Anterior vena cava (tissue), 1 donor: Measurements from ENCODE around the gene ZNF518A.

GRCh38 chr10:95430381-95430813, 130.8 kb downstream of the SORBS1 start:
- PRO-cap: no peak

- PRO-cap: no peak
Observed at GRCh38 chr10:95446259-95446869, 114.8 kb downstream of the SORBS1 start.

DNA sequence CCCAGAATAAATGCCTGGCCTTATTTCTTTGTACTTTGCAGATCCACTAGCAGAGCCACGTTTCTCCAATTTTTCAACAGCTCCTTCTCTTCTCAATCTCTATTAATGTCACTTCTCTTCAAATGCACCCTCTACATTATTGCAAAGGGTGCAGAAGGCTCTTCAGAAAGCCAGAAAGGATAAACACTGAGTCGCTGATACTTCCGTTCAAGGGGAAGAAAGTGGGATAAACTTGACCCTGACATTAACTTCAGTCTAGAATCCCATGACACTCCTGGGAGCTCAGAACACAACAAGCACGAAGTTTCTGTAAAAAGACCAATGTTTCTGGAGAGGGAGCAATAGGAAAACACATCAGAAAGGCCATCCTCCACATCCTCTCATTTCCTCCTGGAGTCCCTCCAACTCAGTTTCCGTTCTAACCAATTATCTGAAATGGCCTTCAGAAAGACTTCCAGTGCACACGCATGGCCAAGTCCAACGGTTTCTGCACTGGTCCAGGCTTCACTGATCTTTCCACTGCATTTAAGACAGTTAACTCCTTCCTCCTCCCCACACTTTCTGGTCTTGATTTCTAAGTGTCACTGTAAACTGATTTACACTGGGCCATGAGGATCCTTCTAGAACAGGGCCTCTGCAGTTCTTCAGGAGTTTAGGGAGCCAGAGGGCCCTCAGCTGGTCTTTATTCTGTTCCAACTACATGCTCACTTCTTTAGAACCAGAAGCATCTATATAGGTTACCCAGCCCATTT, 113.4 kb downstream of the SORBS1 start:
- PRO-cap: no peak

DNA sequence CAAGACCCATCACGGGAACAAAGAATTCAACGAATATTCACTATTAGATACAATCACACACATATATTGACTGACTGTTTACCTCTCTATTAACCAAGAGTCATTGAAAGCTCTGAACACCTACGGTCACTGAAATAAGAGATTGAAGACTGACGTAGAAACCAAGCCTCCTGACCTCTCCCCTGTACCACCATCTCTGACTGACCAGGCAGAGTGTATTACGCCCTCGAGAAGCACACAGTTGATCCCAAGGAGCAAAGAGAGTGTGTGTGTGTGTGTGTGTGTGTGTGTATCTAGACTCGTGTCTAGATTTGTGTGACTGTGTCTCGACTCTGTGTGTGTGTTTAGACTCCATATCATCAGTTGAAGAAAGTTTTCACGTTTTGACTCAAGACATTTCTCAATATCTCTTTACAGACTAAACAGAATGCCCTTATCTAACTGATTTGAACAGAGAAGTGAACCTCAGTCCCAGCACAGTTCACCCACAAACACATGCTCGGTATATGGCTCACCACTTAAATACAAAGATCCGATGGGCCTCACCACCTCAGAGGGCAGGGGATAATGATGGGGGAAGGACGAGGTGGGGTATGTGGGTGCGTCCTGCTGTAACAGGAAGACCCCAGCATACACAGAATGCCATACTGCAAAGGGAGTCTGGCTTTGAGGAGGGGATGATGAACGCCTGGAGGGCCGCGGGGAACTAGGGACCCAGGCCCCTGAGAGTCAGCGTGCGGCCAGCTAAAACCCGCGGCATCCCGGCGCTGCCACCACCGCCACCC, 900 bp downstream of the ALDH18A1 start:
- PRO-cap: no peak

DNA sequence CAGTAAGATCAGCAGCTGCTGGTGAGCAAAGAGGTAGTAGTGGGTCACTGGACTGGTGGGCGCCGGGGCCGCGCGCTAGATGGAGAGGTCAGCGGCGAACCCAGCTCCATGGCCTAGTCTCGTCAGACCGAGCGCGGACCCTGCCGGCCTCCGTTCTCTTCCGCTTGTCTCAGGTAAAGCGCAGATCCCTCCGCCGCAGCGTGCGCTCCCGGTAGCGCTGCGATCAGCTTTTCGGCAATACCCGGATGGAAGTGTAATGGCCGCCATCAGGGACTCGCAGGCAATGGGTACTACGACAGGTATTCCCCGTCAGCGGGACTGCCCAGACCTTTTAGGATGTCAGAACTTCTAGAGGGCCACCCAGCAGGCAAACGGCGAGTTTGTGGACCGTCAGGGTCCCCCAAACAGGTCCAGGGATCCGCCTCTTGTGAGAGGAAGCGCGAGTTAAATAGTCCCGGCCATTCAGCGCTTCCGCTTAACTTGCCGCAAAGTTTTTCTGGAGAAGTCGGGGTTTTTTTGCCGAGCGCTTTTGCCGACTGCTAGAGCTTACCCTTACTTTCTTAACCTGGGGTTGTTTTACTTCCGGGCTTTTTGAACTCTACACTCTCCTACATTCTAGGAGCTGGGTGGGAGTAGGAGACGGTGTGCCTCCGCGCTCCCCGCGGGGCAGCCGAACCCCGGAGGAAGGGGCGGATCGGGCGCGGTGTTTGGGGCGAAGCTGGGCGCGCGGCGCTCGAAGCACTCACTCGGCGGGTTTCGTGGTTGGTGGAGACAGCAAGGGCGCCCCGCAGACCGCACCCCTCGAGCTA, at the start of gene ZNF518A:
Gene ZNF518A (plus strand): TSS at position 478 of the 809 bp plus-strand sequence.
- PRO-cap: bidirectional peak, plus-strand start at position 237 of the sequence, minus-strand start at position 152 of the sequence

DNA sequence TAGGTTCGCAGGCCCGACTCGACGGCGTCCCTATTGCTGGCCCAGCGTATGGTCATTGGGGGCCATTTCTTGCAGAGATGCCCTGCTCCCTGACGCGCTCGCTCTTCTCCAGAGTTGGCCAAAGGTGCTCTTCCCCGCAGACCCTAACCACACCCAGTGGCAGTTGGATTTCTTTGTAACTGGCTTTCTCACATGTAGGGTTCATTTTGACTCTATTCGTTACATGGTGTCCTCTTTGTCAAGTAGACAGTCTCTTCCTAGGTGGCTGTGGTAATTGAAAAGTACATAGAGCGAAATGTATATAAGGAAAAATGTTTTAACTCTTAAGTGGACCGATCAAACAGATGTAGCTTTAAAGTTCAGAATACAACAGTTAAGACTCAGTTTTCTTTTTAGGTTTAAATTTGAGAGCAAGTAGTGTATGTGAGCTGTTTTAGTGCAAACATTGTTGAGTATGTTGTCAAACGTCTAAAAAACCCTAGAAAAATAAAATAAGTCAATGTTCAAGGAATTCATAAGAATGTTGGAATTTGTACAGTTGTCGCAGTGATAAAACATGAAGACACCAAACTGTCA, 620 bp downstream of the ZNF518A start:
- PRO-cap: no peak

DNA sequence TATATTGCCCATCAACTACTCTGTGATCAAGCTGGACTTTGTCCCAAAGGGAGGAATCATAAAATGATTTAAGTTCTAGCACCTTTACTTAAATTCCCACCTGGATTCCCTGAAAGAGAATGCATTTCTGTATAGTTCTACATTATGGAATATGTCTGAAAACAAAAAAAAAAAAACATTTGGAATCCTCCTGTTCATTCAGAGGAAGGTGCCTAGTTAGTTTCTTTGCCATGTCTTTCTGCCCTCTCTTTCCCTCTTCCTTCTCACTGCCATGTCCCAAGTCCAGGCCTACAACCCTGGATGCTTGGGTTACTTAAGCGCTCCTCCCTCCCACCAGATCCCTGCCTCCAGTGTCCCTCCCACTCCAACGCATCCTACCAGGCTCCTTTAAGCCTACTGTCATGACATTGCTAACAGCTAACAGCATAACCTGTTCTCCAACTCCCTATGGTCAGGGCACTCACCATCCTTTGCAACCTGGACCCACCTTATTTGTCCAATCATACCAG, 2.1 kb downstream of the BLNK start:
- PRO-cap: no peak

DNA sequence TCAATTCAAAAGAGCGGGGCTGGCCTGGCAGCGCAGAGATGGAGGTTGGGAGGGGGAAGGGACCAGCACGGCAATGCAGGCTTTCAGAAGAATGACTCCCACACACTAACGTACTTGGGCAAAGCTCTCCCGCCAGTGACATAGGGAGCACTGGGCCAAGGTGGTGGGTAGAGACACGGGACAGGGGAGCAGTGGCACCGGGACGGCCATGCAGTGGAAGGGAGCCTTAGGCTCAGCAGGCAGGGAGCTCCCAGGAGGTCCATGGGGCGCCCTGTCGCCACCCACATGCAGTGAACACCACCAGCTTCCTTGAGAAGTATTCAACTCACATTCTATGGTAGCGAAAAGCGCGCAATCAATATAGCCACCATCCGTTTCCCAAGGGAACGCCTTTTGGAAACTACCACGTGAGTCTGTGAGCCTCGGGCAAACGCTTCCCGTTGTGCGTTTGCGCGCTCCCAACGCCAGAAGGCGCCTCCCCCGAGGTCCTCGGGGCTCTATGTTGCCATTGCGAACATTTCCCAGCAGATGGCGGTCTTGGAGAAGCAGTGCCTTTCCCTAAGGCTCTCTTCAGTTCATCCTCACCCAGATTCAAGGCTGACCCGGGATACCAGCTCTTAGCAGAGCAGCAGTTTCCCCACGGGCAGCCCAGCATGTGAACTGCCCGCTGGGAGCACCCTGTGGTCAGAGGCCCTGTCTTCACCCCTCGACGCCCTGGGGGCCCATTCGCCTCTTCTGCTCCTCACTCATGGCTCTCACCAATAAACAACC, 16.4 kb upstream of the OPALIN start:
- PRO-cap: no peak

DNA sequence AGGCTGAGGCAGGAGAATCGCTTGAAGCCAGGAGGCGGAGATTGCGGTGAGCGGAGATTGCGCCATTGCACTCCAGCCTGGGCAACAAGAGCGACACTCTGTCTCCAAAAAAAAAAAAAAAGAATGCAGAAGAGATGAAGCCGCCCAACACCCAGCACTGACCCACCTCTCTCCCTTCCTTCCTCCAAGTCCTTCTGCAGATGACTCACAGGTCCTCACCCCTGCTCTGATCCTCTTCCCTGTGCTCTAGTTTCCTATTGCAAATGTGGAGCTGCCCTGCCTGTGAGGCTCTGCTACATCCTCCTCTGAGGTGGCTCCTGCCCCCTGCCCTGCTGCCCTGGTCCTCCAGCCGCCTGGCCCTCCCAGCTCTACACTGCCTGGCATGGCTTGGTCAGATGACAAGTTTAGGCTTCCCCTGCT, 22.1 kb upstream of the OPALIN start:
- PRO-cap: no peak

DNA sequence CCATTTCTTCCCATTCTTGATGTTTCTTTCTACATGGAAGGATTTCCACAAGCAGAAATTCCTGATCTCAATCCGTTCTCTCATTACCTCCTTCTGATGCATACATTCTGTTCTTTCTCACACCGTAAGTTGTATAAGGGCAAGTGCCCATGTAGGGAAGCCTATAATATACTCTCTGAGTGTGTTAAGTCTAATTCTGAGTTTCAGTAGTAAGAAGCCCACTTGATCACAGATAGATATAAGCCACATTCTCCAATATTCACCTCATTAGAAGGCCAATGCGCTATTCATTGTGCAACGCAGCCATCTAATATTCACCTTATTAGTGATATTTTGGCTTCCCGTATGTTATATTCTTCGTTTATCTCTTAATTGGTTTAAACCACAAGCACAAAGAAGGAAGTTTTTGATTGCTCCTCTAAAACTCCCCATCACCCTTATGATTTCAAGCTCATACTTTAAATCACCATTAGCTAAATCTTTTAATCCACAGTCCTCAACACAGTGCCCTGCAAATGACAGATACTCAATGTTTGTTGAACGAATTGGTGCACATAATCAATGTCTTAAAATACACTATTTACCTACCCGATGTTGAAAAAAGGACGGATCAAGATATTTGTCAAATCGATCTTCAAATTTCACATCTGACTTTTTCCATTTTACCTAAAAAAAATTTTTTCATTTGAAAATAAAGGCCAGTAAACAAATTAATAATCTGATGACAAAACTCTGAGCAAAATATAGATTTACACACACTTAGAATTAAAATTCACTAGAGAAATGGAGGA, 27.5 kb downstream of the TM9SF3 start:
- PRO-cap: no peak

- PRO-cap: no peak
Observed at GRCh38 chr10:96577924-96578326, 8.9 kb downstream of the TM9SF3 start.

- PRO-cap: no peak
Observed at GRCh38 chr10:96982446-96982988, 150.4 kb downstream of the LCOR start.

DNA sequence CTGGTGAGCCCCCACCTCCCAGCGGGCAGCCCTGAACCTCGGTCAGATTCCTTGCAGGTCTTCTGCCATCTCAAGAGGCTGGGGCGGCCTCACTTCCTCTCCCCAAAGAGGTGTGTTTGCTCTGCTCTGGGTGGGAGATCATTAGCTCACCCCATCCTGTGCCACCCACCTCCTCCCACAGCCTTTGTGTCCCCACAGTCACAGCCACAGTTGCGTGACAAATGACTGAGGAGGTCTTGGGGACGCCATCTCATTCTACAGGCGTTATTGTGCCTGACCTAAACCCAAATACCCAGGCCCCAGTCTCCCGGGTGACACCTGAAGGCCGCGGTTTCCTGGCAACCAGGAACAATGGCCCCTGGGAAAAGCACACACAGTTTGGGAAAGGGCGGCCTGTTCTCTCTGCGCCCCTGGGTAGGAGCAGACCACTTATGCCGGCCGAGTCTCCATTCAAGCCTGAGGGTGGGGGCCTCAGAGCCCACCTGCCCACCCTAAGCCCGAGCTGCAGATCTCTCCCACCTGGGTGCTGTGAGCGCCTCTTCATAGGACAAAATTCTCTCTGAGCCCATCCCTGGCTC, 51.6 kb downstream of the SLIT1 start:
- PRO-cap: no peak

GRCh38 chr10:97170254-97170831, 15.4 kb downstream of the SLIT1 start:
- PRO-cap: no peak

- PRO-cap: no peak
Observed at GRCh38 chr10:97274867-97275264, 17.6 kb downstream of the ARHGAP19 start.

- PRO-cap: no peak
Observed at GRCh38 chr10:97327585-97328440, 6.7 kb downstream of the FRAT2 start.

GRCh38 chr10:97328730-97329329, 5.7 kb downstream of the FRAT2 start:
- PRO-cap: no peak

DNA sequence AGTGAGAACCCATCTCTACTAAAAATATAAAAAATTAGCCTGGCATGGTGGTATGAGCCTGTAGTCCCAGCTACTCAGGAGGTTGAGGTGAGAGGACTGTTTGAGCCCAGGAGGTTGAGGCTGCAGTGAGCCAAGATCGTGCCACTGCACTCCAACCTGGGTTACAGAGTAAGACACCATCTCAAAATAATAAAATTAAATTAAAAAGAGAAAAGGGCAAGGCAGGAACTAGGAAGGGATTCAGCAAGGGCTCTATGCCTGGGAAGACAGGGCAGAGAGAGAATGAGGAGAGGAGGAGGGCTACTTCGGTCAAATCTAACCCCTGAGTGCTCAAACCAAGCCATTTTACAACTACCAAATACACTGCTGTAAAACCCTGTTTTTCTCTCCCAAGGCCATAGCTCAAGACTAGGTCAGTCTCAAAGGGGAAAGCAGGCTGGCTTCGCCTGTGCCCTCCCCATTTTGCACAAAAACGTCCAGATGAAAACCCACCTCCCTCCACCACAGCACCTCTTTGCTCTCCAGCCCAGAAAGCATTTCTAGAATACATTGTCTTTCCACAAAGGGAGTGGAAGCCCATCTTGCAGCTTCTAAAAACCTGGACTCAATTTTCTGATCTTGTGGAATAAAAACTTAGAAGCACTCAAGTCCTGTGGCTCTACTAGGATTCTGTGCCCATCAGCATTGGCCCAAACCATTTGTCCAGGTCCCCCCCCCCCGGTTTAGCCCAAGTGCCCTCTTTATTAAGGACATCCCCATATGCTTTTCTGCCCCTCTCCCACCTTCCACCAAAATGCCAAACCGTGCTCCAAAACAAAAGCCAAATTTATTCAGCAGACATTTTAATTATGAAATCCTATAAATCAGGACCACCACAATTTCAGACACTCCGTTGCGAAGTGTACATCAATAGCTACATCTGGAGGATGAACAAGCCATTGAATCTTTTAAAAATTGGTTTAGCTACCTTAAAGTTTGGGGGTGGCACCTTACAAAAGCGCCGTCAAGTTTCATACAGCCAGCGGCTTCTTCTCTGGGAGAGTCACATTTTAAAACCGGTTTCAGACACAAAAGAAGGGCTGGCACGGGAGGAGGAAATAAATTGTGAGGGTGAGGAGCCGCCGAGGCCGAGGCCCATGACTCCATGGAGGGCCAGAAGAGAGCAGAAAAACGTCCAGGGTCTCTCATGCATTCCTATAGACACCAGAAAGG, 2.4 kb downstream of the FRAT2 start:
- PRO-cap: no peak

DNA sequence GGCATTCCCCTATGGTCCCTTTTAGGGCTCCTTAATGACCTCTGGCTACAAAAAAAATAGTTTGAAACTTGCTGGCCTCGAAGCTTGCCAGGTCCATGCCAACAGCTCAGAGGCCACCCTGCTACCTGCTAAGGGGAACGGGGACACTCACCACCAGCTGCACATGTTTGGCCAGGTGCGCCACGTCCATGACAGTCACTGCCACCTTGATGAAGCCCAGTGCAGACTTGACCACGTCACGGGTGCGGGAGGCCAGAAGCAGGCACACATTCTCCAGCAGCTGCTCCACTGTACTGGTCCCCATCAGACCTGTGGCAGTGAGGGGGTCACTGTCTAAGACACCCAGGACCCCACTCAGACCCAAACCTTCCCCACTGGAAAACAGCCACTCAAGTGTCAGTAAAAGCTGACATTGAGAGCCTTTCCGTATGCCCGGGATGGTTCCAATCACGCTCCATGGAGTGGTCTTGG, 31.8 kb downstream of the RRP12 start:
- PRO-cap: no peak

- PRO-cap: unidirectional peak, plus-strand start at chr10:97400242
Observed at GRCh38 chr10:97399978-97400633, 1.0 kb downstream of the RRP12 start.